Thoracic aorta (tissue), 1 donor: ENCODE data around the gene TLDC2.

- RAMPAGE, long total RNA: no peak
Observed at GRCh38 chr20:36676756-36677092, 30.7 kb upstream of the SLA2 start.

DNA sequence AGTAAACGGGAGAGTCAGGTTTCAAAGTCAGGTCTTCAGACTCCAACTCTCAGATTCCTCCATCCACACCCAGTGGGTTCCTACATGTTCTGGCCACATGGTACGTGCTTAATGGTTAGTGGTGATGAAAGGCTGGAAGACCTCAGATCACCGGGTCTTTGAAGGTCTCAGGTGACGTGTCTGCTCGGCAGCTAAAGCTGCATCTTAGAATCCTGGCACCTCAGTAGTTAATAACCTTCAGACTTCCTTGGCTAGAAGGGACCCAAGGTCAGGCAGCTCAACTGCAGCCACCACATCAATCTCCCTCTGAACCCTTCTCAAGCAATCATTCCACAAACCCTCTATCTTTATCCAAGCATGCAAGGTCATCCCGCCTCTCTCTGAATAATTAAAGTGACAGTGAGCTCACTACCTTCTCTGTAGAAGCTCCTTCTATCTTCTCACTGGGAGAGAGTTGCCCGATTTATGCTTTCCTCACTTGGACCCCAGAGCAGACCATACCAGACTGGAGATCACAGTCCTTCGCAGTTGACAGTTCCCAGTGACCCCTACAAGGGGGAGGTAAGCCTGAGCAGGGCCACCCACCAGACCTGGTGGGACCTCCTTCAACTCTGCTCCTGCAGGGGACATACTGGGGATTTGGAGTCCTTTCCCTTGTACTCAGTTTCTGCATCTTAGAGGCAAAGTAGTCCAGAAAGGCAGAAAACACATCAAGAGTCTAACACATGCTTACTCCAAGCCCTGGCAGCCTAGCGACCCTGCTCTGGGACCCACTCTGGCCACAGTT, 4.0 kb downstream of the SOGA1 start:
- RAMPAGE, long total RNA: no peak

- RAMPAGE, long total RNA: no peak
Observed at GRCh38 chr20:36860176-36861261, 2.8 kb downstream of the SOGA1 start.

- RAMPAGE, long total RNA: no peak
Observed at GRCh38 chr20:36862863-36863351, 431 bp downstream of the SOGA1 start.

GRCh38 chr20:36875907-36876450, at the start of gene TLDC2:
Gene TLDC2 (plus strand): TSS chr20:36876138.
- RAMPAGE, long total RNA: no peak

DNA sequence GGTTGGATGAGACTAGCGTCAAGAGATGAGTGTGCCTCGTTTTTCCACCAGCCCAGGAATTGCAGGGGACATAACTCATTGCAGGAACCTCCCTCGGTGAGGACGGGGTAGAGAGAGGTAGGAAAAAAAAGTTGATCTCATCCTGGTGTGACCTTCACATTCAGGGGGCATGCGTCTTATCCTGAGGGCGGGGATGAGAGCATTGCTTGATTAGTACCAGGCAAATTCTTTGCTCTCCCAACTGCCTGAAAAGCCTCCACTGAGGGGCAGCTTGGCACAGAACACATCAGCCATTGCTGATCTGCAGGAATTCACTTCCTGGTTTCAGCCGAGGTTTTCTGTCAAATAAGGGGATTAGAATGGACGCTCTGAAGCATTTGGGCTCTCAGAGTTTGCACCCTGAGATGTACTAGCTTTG, 11.9 kb downstream of the TLDC2 start:
- RAMPAGE, long total RNA: no peak

- RAMPAGE, long total RNA: no peak
Observed at GRCh38 chr20:36951988-36952320, 446 bp upstream of the SAMHD1 start.

GRCh38 chr20:37071453-37071949, 24.3 kb downstream of the RBL1 start:
- RAMPAGE, long total RNA: no peak

GRCh38 chr20:37096575-37097199, 890 bp upstream of the RBL1 start:
- RAMPAGE, long total RNA: no peak

GRCh38 chr20:37228270-37228737, 33.3 kb downstream of the GHRH start:
- RAMPAGE, long total RNA: no peak

DNA sequence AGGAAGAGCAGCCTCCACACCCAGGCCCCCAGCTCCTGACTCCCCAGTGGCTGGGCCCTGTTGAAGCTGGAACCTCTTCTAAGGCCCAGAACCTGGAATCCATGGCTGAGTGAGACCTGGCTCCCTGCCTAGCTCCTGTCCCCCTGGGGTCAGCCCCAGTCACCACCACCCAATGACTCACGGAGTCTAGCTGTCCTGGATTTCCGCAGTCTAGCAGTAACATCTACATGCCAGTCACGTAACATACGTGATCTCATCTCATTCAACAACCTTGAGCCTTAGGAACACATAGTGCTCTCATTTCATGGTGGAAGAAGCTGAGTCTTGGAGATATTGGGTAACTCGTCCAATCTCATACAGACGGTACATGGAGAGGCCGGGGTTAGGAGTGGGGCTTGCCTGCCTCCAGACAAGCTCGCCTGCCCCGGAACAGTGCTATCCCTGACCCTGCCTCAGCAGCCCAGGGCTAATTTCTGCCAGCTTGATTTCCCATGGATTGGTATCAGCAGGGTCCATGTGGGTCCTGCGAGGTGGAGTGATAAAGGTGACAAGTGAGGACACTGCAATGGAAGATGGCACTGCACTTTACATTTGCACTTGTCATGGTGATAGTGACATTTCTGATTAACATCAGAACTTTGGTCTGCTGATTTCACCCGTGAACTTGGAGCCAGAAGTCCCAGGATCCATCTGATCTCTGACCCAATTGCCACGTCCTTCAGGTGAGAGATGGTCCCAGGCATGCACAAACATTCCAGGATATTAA, 9.5 kb upstream of the GHRH start:
- RAMPAGE, long total RNA: no peak

DNA sequence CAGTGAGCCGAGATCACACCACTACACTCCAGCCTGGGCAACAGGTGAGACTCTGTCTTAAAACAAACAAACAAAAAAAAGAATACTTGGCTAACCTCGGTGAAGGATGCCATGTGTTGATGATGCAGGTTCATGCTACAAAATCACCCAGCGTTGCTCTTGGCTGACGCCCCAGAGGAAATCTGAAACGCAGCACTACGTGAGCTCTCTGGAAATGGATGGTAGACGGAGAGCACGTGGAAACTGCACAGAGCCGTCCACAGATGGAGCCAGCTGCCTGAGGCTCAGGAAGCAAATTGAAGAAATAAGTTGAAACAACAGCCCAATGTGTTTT, 12.9 kb upstream of the MANBAL start:
- RAMPAGE, long total RNA: no peak

- RAMPAGE, long total RNA: no peak
Observed at GRCh38 chr20:37316130-37316977, 26.9 kb downstream of the MANBAL start.

DNA sequence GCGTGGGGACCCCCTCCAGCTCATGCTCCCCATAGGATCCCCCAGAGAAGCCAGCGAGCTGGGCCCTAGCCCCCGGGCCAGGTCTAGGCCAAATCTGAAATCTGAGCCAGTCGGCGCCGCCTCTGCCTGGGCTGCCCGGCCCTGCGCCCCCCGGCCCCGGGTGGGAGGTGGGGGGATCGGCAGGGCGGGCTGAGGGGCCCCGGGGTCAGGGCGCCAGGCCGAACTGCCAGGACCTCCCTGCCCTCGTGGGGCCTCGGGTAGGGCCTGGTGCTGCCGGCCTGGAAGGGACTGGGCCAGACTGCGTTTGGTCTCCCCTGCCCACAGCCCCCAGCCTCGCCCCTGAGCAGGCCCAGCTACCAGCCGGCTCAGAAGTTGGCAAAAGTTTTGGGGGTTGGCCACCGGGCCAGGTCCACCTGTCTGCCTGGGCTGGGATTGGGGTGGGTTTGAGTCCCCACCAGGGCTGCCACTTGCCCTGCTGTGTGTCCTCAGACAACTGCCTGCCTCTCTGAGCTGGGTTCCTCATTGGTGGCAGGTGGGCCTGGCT, 640 bp downstream of the SRC start:
- RAMPAGE, long total RNA: no peak

- RAMPAGE, long total RNA: no peak
Observed at GRCh38 chr20:37356865-37357345, 11.0 kb downstream of the SRC start.

DNA sequence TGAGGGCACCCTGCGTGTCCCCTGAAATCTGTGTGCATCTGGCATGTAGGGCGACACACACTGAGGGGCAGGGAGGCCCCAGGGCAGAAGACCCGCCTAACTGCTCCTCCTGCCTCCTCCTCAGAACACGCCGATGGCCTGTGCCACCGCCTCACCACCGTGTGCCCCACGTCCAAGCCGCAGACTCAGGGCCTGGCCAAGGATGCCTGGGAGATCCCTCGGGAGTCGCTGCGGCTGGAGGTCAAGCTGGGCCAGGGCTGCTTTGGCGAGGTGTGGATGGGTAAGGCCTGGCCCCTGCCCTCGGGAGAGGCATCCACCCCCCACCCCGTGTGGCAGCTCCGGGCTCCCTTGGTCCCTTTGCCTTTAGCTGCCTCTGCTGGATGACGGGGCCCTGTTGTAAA, 51.6 kb downstream of the SRC start:
- RAMPAGE, long total RNA: no peak

DNA sequence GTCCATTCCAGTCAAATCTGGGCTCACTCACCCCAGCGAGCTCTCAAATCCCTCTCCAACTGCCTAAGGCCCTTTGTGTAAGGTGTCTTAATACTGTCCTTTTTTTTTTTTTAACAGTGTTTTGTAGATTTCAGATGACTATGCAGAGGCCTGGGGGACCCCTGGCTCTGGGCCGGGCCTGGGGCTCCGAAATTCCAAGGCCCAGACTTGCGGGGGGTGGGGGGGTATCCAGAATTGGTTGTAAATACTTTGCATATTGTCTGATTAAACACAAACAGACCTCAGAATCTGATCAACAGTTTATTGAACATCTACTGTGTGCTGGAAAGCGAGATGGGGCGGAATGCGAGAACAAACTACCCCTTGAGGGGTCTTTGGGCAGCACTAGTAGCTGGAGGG, 59.2 kb downstream of the SRC start:
- RAMPAGE, long total RNA: no peak

- RAMPAGE, long total RNA: no peak
Observed at GRCh38 chr20:37412170-37412632, 66.3 kb downstream of the SRC start.

DNA sequence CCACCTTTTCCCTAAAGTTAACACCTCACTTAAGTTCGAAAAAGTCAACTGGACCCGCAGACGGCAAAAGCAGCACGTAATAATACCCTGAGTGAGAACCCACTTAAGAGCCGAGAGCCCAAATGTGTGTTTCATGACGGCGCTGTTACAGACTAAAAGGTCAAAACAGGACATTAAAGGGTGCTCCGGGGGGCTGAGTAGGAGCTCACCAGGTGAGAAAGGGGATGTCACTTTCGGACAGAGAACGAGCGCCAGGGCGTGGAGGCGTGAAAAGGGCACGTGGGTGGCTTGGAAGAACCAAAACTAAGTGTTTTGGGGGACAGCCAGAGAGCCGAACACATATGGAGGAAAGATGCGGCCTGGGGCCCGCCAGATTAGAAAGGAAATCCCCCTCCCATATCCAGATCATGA, 345 bp downstream of the TTI1 start:
- RAMPAGE, long total RNA: no peak

GRCh38 chr20:38073067-38074114, 39.8 kb downstream of the RPRD1B start:
- RAMPAGE, long total RNA: no peak